Temporal lobe (tissue), 2 donors: ENCODE measurements around a stretch of chr20.

- RAMPAGE, long total RNA = no peak
These were observed 35.7 kb downstream of the PANK2 start for GRCh38 chr20:3924815-3925436.

DNA sequence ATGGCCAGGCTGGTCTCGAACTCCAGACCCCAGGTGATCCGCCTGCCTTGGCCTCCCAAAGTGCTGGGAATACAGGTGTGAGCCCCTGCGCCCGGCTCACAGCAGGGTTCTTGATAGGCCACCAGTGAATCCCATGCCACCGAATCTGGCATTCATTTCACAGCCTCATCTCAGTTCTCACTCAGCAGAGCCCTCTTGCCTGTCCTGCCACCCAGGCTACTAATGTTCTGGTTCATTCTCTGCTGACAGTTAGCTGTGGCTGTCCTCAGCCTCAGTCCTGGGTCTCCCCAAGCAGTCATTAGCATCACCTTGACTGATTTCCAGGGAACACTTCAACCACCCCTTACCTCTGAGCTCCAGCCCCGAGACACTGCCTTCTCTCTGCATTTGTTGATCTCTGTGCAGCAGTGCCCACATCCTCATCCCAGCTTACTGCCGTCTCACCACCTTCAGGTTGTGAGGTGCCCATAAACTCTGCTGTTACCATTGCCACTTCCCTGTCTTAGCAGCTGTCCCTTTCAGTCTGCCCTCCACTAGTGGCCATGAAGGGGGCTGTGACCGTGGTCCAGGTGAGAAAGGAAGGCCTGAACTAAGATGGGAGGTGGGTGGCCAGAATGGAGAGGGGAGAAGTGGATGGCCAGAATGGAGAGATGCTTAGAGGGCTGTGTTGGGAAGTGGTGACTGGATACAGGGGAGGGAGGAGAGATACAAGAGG is 36.4 kb downstream of the PANK2 start:
- RAMPAGE, long total RNA = no peak

- RAMPAGE, long total RNA = no peak
These were observed 37.9 kb downstream of the PANK2 start for GRCh38 chr20:3926803-3927733.

- RAMPAGE, long total RNA = no peak
These were observed 41.7 kb downstream of the PANK2 start for GRCh38 chr20:3930510-3931602.

DNA sequence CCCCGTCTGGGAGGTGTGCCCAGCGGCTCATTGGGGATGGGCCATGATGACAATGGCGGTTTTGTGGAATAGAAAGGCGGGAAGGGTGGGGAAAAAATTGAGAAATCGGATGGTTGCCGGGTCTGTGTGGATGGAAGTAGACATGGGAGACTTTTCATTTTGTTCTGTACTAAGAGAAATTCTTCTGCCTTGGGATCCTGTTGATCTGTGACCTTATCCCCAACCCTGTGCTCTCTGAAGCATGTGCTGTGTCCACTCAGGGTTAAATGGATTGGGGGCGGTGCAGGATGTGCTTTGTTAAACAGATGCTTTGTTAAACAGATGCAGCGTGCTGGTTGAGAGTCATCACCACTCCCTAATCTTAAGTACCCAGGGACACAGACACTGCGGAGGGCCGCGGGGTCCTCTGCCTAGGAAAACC is 18.2 kb upstream of the RNF24 start:
- RAMPAGE, long total RNA = no peak

- RAMPAGE, long total RNA = no peak
These were observed 49.1 kb upstream of the RNF24 start for GRCh38 chr20:4064130-4065114.

GRCh38 chr20:4189323-4189712 is 40.7 kb downstream of the SMOX start:
- RAMPAGE, long total RNA = no peak

- RAMPAGE, long total RNA = no peak
These were observed 970 bp upstream of the PRND start for GRCh38 chr20:4720613-4721264.

GRCh38 chr20:4814144-4814603 is 9.2 kb downstream of the RASSF2 start:
- RAMPAGE, long total RNA = no peak

GRCh38 chr20:4917298-4918063 is 83.8 kb downstream of the SLC23A2 start:
- RAMPAGE, long total RNA = no peak

GRCh38 chr20:4923898-4924601 is 77.3 kb downstream of the SLC23A2 start:
- RAMPAGE, long total RNA = no peak

- RAMPAGE, long total RNA = no peak
These were observed 2.0 kb downstream of the CDS2 start for GRCh38 chr20:5128845-5129152.

DNA sequence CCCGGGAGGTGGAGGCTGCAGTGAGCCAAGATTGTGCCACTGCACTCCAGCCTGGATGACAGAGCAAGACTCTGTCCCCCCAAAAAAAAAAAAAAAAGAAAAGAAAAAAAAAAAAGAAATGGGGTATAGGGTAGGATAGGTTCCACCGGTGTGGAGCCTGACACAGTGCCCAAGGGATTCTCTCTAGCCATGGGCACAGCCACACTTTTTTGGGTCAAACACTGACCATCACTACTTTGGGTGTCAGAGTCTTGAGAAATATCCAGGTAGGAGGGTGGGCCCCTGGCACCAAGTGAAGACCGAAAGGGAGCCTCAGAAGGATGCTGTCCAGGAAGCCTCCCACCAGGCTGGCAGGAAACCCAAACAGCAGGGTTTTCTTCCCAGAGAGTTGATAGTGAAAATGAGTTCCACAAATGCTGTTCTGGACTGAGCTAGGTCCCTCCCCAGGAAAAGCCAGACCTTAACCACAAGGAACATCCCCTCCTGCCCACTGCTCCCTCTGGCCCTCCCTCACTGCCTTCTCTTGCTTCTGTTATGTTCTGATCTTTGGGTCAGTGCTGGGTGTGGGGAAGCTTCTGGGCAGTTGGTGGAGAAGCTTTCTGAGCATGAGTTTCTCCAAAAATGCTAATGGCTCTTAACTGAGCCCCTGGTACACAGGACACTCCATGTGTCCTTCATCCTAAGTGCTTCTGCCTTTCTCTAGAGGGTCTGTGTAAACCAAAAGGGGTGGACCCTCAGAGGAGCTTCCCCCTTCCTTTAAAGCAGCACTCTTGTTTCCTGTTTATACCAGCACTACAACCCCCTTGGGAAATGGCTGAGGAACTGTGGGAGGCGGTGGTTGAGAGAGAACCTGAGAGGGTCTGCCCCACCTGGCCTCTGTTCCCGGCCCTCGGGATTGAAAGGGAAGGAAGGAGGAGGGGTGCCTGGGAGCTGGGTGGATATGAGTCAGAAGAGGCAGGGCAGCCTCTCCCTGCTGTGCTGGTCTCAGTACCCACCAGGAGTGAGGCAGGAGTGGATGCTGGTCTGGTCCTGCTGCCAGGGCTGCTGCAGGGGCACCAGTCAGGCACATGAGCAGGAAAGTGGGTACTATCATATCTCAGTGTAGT is 41.9 kb downstream of the CDS2 start:
- RAMPAGE, long total RNA = no peak

DNA sequence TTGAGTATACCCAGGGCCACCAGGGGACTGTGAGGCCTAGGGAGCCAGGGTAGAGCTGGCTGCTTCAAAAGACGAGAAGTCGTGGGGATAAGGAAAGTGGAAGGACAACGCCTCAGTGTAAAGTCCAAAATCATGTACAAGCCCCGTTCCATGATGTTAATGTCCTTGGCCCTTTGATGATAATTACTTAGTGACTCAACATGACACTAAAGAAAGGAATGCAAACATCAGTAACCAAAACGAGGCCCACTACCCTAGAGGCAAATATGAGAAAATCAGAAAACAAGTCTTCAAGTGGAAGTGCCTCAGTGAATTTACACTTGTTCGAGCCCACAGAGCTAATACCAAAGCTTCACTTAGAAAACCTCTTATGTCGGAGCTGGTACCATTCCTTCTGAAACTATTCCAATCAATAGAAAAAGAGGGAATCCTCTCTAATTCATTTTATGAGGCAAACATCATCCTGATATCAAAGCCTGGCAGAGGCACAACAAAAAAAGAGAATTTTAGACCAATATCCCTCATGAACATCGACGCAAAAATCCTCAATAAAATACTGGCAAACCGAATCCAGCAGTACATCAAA is 96.5 kb downstream of the GPCPD1 start:
- RAMPAGE, long total RNA = no peak

GRCh38 chr20:5539749-5540465 is 70.9 kb downstream of the GPCPD1 start:
- RAMPAGE, long total RNA = no peak

GRCh38 chr20:5551632-5552163 is 59.1 kb downstream of the GPCPD1 start:
- RAMPAGE, long total RNA = no peak

DNA sequence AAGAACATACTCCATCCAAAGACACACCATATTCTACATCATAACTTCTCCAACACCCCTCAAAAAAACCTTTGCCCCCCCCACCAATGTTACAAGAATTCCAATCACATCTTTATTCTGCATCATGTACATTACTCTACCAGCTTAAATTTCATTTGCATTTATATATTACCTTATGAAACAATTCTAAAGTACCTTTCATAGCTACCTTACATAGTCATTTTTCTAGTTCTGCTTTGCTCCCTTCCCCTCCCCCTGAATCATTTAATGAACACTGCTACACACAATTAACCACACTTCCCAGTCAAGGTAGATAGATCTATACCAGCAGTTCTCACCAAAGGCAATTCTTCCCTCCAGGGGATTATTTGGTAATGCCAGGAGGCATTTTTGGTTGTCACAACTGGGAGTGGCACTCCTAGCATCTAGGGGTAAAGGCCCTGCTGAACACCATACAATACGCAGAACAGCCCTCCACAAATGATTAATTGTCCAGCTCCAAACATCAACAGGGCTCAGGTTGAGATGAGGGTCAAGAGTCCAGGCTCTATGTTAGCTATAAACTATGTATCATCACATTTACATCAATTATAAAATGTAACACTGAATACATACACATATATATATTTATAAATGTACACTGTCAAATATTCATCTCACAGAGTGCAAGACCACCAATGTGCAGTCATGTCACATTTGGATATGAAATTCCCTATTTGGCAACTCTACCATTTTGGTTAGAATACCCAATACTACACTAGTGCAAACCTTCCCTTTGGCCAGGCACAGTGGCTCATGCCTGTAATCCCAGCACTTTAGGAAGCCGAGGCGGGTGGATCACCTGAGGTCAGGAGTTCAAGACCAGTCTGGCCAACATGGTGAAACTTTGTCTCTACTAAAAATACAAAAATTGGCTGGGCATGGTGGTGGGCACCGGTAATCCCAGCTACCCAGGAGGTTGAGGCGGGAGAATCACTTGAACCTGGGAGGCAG is 4.3 kb downstream of the GPCPD1 start:
- RAMPAGE, long total RNA = no peak

DNA sequence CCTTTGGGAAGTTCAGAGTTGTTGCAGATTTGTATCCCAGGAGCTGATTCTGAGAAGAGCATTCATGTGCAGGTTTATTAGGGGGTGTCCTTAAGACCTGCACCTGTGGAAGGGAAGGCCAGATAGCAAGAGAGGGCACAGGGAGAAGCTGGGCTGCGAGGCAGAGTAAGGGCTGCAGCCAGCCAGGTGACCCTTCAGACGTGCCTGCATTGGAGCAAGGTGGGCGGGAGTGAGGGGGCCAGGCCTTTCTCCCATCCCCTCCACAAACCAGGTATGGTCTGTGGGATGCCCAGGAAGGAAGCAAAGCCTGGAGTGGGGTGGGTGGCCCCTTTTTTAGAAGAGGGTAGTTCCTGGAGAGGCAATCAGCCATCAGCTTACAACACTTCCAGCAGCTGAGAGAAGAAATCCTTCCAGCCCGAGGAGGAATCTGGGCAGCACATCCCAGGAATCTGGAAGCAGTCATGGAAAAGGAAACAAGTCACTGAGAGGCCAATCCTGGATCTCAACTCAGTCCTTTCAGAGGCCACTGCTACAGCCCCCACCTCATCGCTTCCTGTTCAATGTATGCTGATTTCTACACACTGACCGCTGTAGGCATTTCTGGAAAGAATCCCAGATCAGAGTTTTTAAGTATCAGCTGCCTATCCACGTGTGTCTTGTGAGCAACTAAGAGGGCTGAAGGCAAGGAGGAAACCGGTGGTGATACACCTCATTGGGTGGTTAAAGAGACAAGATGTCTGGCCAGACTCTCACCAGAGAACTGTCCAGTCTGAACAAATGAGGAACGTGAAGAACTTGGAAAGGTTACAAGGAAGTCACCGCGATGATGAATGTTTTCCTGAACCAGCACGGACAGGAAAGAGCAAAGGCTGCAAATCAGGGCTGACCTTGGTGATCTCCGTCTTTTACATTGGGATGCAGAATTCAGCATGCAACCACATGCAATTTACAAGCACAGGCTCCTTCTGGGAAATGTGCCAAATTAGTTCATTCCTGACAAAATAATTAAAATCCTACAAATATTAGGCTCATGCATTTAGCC is 46.5 kb upstream of the GPCPD1 start:
- RAMPAGE, long total RNA = no peak

- RAMPAGE, long total RNA = no peak
These were observed 35.6 kb upstream of the SHLD1 start for GRCh38 chr20:5714383-5715123.

DNA sequence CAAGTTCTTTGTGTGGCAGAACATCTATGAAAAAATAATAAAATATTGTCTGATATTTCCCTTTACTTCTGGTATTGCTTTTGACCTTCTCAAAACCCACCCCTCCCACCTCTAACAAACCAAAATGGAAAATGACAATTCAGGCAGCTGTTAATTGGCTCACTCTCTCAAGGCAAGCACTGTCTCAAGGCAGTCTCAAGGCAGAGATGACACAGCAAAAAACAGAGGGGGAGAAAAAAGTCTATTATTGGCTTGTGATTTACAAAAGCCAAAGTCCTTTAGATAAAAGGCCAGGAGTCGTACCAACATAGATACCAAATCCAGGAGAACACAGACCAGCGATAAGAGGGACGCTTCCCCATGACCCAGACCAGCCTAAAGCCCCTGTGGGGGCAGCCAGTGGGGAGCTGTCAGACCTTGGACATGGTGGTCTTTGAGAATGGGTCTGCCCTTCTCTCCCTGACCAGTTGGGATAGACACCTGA is 22.0 kb upstream of the LRRN4 start:
- RAMPAGE, long total RNA = no peak